Measurements from ENCODE around the gene SORCS1.

DNA sequence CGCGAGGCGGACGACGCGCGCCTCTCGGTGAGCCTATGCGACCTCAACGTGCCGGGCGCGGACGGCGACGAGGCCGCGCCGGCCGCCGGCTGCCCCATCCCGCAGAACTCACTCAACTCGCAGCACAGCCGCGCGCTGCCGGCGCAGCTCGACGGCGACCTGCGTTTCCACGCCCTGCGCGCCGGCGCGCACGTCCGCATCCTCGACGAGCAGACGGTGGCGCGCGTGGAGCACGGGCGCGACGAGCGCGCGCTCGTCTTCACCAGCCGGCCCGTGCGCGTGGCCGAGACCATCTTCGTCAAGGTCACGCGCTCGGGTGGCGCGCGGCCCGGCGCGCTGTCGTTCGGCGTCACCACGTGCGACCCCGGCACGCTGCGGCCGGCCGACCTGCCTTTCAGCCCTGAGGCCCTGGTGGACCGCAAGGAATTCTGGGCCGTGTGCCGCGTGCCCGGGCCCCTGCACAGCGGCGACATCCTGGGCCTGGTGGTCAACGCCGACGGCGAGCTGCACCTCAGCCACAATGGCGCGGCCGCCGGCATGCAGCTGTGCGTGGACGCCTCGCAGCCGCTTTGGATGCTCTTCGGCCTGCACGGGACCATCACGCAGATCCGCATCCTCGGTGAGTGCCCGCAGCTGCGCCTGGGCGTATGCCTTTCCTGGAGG is 91.2 kb downstream of the NEURL1 start:
- PRO-cap, 2 experiments = peak in 1 of 2 experiments; most common minus-strand start position 110 of the sequence (in 1)

GRCh38 chr10:103602721-103603352 is 109.3 kb downstream of the NEURL1 start:
- PRO-cap, 2 experiments = no peak in any of the 2 experiments

GRCh38 chr10:103618534-103619500 is 125.3 kb downstream of the NEURL1 start:
- PRO-cap, 2 experiments = no peak in any of the 2 experiments

- PRO-cap, 2 experiments = no peak in any of the 2 experiments
Measured at GRCh38 chr10:103627754-103628383, 134.4 kb downstream of the NEURL1 start.

DNA sequence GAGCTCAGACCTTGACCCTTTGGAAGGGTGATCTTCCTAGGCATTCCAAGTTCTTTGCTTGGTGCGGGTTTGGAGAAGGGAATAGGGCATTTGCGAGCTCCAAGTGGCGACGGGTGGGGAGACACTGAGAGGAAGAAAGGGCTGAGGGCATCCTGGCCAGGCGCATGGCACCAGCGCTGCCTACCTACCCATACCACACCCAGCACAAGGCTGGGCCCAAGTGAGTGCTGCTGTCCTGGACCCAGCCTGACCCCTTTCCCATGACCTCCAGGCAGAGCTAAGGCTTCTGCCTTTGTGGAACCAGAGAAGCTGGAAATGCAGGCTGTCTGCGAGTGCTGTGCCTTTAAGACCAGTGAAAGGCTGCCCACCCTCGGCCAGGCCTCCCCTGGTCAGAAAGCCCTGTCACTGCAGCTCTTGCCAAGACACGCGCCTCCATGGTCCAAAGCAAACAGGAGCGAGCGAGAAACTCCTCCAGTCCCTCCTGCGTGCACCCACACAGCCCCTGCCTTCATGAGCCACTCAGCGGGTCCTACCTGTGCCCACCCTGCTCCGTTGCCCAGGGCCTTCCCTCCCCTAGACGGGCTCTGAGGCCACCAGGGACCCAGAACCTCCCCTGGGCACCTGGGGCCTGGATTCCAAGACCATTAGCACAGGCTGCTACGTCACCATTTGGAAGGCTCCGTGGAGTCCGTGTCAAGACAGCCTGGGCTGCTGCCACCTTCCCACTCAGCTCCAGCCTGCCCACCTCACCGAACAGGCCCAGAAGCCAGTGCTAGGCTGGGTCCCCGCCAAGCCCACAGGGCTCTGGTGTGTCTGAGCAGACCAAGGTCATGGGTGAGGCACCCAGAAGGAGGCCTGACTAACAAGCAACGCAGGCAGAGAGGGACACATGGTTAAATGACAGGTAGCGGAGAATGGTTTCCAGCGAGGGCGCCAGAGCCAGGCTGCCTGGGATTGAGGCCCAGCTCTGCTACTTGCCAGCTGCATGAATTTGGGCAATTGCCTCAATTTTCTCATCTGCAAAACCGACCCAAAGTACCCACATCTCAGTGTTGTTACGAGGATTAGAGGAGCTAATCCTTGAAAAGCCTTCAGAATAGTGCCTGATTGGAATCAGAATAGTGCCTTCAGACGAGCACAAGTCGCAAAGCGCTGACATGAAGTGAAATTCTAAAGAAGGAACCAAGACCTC is 144.5 kb downstream of the NEURL1 start:
- PRO-cap, 2 experiments = no peak in any of the 2 experiments

DNA sequence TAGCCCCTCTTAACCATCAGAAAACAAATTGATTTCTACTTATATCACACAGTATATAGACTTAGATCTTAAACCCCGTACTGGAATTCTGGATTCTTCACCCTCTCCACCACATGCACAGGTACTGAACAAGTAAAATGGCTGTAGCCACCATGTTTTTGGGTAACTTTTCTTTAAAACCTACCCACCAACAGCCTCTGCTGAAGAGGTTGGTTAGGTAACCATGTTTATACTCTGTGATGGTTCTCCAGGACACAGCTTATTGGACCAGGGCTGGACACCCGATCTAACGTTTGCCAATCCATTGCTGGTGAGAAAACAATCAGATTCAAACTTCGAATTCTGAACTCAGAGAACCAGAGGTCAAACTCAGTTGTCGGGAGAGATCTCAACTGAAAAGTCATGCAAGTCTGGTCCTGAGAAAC is 162.5 kb downstream of the NEURL1 start:
- PRO-cap, 2 experiments = no peak in any of the 2 experiments

GRCh38 chr10:103695491-103696146 is 159.8 kb downstream of the SH3PXD2A start:
- PRO-cap, 2 experiments = no peak in any of the 2 experiments

- PRO-cap, 2 experiments = no peak in any of the 2 experiments
Measured at GRCh38 chr10:103720035-103721027, 135.0 kb downstream of the SH3PXD2A start.

GRCh38 chr10:103739307-103740080 is 115.9 kb downstream of the SH3PXD2A start:
- PRO-cap, 2 experiments = no peak in any of the 2 experiments

- PRO-cap, 2 experiments = no peak in any of the 2 experiments
Measured at GRCh38 chr10:103800439-103801640, 54.5 kb downstream of the SH3PXD2A start.

- PRO-cap, 2 experiments = no peak in any of the 2 experiments
Measured at GRCh38 chr10:103849767-103850967, 5.2 kb downstream of the SH3PXD2A start.

DNA sequence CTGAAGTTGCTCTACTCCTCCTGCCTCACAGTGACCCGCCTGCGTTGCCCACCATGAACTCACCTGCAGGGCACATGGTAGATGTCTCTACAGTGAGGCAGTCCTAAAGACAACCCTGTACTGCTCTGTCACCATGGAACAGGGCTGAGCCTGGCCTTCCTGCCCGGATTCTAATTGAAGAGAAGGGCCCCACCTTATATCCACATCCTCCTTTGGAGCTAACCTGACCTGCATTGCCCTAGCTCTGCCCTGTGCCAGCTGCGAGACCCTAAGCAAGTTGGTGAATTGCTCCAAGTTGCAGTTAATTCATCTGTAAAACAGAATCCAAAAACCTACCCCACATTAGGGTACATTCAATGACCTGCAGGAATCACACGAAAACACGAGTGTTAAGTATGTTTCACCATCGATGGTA is 4.0 kb downstream of the SH3PXD2A start:
- PRO-cap, 2 experiments = no peak in any of the 2 experiments

DNA sequence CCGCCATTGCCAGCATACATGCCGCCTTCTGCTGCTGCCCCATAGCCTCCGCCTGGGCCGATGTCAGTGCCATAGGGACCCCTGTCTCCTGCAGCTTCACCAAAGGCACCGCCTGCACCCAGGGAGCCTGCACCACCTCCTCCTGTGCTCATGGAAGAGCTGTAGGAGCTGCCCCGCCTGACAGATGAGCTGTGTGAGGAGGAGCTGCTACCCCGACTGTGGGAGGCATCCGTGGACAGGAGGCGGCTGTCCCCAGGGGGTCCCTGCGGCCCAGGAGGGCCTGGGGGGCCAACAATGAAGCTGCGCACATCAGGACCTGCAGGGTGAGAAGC is 51.7 kb downstream of the COL17A1 start:
- PRO-cap, 2 experiments = no peak in any of the 2 experiments

GRCh38 chr10:104642255-104642579 is 1.1 kb downstream of the SORCS3 start:
- PRO-cap, 2 experiments = no peak in any of the 2 experiments

GRCh38 chr10:104642580-104642938 is 1.5 kb downstream of the SORCS3 start:
- PRO-cap, 2 experiments = peak in 1 of 2 experiments; most common plus-strand start chr10:104642882 (in 1); most common minus-strand start chr10:104642806 (in 1)

DNA sequence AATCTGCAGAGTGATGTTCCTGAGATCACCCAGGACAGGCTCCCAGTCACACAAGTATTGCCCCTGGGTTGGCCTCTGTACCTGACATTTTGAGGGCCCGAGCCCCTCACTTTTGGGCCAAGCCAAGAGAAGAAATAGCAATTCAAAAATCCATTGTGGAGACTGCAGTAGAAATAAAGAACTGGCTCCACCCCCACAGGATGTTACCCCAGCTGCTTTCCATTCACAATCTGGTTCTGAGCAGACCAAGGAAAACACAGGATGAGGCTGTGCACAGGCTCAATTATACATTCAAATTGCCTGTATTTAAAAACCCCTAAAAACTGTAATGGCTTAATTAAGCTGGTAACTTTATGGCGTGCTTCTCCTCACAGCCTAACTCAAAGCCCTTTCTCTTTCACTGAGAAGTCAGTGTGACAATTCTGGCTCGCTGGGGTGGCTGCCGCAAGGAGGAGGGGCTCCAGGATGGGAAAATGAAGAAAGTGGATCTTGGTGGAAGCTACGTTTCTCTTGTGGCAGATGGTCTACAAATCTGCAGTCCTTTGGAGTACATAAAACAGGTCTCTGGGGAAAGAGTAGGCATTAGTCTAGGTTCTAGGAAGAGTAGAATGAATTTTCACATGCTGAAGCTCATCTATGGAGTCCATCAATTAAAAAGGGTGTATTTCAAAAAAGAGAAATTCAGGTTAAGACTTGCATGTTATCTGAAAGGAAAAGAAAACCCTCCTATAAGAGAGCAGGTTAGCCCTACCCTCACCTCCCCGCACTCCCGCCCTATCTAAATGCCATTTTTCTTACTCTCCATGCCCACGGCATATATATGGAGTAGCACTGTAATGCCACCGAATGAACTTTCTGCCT is 1191.0 kb downstream of the SORCS1 start:
- PRO-cap, 2 experiments = no peak in any of the 2 experiments

- PRO-cap, 2 experiments = peak in 1 of 2 experiments; most common plus-strand start chr10:107164817 (in 1); most common minus-strand start chr10:107164706 (in 1)
Measured at GRCh38 chr10:107163937-107165143, at the start of gene SORCS1. SORCS1 (minus strand) TSS chr10:107164706.

DNA sequence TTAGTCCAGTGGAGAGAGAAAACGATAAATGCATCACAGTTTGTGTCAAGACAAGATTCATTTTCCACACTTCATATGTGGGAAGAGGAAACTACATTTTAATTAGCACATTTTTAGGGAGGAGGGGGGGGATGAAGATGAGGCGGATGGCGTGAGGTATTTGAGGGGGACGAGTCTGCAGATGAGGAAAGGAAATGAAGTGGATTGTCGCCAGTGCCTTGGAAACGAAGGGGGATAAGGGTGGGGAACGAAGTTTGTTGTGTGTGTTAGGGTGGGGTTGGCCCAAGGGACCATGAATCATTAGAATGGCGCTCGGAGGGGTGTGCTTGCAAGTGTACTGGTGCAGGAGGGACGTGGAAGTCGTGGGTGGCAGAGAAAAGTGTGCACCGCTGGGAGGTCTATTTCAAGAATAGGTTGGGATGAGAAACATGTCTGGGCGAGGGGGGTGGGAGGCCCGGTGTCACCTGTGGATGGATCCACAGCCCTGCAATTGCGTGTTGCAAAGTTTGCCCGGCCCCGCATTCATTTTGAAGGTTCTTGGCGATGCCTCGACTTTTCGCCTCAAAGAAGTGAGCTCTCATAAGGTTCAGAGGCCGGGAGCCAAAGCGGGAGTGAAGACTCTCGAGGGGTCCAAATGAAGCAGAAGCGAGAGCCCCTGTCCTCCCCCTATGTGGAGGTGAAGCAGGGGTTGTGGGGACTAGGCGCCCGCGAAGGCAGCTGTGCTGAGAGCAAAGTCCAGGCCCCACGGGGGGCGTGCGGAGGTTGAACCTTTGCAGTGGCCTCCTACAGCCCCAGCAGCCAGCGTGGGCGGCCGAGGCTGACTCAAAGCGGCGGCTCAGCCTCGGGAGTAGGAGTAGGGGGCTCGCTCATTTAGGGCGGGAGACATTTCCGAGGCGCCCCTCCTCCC is 903 bp upstream of the ADD3 start:
- PRO-cap, 2 experiments = peak in 1 of 2 experiments; most common plus-strand start position 525 of the sequence (in 1); most common minus-strand start position 26 of the sequence (in 1)

GRCh38 chr10:110008438-110009212 is 841 bp downstream of the ADD3 start:
- PRO-cap, 2 experiments = no peak in any of the 2 experiments

GRCh38 chr10:110048082-110048548 is 40.3 kb downstream of the ADD3 start:
- PRO-cap, 2 experiments = no peak in any of the 2 experiments